Placental pericyte (primary cell): ENCODE data around the genes ALDH5A1 and GMNN.

DNA sequence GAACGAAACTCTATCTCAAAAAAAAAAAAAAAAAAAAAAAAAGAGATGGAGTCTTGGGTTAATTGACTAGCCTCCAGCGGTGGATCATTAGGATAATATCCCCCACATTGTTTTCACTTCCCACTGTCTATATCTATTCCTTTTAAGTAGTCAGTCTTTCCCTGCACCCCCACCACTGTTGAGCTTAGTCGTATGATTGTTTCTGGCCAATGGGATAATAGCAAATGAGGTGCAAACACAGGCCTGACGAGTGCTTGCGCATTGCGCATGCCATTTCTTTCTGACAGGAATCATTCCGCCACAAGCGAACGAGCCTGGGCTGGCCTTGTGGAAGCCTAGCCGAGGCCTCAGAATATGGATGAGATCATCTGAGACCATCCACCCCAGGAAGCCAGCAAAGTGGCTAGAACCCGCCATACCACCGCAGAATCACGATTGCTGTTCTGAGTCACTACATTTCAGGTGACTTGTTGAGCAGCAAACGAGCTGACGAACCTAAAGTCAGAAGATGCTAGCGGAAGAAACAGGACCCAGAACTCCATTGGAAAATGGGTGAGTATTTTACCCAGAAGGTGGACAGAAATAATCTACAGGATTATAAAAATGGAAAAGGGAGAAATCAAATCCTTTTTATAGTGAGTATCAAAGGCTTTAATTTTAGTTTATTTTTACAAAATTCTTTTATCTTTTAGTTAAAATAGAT lies 52.3 kb upstream of the PRL start:
- CAGE, long polyA plus RNA: no peak

GRCh38 chr6:24488857-24489424 lies 437 bp downstream of the GPLD1 start:
- CAGE, long polyA plus RNA: no peak

GRCh38 chr6:24494625-24495190 lies at the start of gene ALDH5A1:
Gene ALDH5A1, plus strand, starts transcription at chr6:24494969.
- CAGE, long polyA plus RNA: no peak

- CAGE, long polyA plus RNA: no peak
Measured at GRCh38 chr6:24497958-24498537, 3.3 kb downstream of the ALDH5A1 start.

DNA sequence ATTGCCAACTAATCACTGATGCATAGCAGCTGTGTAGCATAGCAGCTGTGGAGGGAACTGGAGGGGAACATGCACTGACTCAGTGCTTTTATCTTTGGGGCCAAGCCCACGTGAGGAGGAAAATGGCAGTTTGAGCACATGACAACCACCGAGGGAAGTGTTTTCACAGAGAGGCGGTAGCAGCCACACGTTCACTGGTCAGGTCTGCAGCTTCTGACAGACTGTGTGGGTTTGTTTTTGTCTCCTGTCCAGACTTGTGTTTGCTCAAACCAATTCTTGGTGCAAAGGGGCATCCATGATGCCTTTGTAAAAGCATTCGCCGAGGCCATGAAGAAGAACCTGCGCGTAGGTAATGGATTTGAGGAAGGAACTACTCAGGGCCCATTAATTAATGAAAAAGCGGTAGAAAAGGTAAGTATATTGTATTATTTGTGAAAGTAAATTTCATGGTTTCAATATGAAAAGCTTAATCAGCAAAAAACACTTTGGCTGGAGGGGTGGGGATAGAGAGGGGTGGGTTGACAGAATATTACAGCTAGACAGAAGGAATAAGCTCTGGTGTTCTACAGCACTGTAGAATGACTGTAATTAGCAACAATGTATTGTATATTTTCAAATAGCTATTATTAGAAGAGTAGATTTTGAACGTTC lies 27.9 kb downstream of the ALDH5A1 start:
- CAGE, long polyA plus RNA: no peak

GRCh38 chr6:24667259-24667430 lies 268 bp downstream of the ACOT13 start:
- CAGE, long polyA plus RNA: no peak

GRCh38 chr6:24668445-24669039 lies 1.7 kb downstream of the ACOT13 start:
- CAGE, long polyA plus RNA: no peak

DNA sequence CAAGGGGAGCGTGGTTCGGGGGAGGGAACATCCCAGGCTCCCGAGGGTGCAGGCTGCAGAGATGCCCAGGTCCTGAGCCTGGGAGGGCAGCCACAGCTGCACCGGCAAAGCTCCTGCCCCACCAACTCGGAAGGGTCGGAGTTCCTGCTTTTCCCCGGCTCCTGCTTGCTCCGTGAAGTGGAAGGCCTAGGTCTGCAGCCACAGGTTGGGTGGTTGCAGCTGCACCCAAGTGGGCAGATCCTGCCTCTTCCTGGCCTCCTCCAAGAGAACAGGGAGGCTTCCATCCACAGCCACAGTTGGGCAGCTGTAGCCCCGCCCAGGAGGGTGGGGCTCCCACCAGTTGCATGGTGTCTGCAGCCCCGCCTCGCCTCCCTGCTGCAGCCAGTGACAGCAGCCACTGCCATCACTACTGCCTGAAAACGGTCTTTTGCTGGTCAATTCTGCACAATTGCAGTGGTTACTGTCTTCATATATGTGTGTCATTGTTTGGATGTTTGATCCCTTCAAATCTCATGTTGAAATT lies 13.3 kb upstream of the GMNN start:
- CAGE, long polyA plus RNA: no peak

DNA sequence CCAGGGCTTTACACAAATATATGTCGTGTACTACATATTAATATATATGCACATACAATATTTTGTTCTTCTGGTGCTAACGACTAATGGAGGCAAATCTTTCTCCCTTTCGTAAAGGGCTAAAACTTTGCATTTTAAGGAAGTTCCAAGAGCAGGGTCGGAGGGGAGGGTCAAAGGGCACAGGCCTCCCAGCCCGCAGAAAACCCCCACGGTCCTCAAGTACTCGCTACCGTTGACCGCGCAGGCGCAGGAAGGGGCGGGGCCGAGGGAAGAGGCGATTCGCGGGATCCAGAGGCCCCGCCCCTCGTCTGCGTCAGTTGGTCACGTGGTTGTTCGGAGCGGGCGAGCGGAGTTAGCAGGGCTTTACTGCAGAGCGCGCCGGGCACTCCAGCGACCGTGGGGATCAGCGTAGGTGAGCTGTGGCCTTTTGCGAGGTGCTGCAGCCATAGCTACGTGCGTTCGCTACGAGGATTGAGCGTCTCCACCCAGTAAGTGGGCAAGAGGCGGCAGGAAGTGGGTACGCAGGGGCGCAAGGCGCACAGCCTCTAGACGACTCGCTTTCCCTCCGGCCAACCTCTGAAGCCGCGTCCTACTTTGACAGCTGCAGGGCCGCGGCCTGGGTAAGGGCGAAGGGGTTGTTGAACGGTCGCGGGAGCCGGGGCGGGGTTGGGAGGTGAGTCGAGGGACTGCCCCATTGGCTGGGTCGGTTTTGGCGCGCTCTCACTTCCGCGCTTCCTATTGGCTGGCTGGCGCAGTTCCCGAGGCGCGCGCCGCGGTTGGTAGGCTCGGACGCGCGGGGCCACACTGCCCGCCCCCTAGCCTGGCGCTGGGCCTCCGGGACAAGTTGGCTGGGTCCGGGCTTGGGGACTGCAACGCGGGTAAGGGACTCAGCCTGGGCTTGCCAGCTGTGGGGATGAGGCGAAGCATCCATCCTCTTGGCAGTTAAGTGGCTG lies at the start of gene GMNN:
Gene GMNN, plus strand, starts transcription at position 313 of the 953 bp plus-strand sequence.
- CAGE, long polyA plus RNA: start-site peak on the plus strand centred at position 339 of the sequence, 46 bp wide, 113 and 16 reads in 2 replicates

DNA sequence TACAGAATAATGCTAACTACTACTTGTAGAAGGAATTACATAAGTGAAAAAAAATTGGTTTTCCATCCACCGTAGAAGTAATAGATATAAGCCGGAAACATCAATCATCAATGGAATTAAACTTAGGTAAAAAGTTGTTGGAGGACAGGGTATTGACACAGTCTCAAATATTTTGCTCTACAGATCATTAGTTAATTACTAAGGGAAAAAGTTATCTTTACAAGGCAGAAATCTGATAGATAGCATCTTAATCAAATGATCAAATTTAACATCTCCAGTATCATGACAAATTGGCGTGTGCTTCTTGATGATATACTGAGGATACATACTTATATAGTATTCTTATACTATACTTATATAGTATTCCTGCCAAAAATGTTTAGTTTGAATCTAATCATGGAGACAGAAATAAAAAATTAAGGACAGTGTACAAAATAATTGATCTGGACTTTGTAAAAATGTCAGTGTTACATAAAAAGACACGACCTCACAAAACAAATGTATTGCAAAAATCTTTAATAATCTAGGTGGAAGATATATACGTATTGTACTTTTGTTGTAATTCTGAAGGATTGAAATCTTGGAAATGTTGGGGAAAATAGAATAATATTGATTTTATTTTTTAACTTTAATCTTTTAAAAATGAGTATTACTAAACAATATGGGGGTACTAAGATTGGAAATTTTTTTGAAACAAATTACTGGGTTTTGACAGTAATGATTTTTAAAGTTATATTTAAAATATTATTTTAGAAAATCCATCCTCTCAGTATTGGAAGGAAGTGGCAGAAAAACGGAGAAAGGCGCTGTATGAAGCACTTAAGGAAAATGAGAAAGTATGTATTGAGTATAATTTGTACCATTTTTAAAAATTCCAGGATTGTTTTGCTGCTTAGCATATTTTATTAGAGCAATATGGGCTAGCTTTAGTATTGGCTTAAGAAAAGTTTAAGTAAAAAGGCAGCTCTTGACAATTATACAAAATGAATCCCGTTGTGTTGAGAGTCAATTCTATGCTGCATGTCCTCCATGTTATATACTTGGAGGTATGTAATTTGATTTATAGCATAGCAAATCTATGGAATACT lies 8.9 kb downstream of the GMNN start:
- CAGE, long polyA plus RNA: no peak

DNA sequence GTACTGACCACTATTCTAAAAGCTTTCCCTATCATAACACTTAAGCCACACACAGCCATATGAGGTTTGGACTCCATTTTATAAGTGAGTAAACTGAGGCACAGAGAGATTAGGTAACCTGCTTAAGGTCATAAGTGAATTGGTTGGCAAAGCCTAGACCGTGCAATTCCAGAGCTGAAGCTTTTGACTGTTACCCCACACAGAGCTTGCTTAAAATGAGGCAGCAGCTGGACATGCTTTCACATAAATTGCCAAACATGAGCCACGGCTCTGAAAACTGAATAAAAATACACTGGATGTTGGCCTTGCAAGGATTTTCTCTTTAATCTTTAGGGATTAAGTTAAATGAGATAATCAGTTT lies 2.5 kb downstream of the RIPOR2 start:
- CAGE, long polyA plus RNA: no peak

- CAGE, long polyA plus RNA: no peak
Measured at GRCh38 chr6:25040929-25041504, 105.3 kb upstream of the RIPOR2 start.

DNA sequence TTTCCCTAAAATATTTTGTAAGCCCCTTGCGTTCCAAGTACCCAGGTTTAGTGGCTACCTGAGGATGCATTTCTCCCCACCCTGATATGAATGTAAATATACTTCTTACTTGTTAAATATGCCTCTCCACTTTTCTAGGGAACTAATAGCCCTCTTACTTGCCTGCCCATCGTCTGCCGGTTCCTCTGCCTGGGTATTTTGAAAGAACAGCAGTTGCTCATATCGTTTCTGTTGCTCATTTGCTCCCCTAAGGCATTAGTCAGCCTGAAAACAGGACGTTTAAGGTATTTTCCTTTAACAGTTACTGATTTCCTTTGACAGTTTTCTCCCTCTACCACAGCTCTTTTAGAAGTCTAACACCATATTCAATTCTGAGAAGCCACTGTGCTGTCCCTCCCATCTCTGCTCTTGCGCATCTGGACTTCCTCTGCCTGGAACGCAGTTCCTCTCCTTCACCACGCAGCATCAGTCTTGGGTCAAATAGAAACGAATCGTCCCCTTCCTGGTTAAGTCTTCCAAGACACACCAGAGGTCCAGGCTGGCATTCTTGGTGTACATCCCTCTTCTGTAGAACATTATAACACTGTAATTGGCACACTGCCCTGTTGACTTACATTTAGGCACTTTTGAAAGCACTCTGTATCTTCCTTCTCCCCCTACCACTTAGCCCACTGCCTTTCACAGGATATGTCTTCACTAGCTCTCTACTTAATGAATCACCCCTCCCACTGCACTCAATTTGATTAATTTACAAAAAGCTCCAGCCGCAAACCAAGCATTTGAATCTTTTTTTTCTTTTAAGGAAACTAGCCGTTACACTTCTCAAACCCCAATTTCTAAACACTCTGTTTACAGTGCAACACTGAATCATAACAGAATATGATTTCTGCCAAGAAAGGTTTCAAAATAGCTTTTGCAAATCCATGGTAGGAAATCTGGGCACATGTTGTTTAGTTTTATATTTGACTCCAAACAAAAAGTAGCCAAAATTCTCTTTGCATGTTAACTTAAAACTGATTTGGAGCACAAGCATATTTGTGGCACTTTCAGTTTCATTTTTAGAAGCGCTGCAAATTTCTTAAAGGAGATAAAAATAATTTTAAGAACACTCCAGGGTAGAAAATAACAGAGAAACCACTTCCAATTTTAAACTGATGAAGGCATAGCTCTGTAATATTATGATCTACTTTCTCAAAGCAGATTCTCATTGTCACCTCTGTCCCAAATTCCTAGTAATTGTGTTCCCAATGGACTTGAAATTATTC lies 140.8 kb upstream of the CARMIL1 start:
- CAGE, long polyA plus RNA: no peak

GRCh38 chr6:25287565-25288177 lies 8.5 kb downstream of the CARMIL1 start:
- CAGE, long polyA plus RNA: no peak

GRCh38 chr6:25296777-25297169 lies 17.6 kb downstream of the CARMIL1 start:
- CAGE, long polyA plus RNA: no peak

DNA sequence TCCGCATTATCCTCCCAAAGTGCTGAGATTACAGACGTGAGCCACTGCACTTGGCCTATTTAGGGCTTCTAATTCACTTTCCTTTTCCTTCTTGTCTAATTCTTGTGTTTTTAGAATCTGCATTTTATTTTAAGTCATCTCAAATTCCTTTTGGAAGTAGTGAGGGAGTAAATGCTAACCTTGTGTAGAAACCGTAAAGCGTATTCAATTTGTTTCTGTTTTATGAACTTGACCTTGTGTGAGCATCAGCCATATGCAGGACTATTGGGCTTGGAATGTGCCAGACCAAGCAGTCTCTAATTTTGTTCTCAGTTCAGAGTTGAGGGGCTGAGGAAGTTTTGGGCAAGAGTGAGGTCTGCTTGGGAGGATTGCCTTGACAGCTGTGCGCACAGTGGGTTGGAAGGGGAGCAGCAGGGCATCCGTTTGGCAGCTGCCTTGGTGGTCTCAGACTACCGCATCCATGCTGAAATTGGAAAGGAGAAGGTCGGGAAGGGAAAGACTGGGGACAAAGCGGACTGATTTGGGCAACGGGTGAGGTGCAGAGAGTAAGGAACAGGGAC lies 38.7 kb downstream of the CARMIL1 start:
- CAGE, long polyA plus RNA: no peak

DNA sequence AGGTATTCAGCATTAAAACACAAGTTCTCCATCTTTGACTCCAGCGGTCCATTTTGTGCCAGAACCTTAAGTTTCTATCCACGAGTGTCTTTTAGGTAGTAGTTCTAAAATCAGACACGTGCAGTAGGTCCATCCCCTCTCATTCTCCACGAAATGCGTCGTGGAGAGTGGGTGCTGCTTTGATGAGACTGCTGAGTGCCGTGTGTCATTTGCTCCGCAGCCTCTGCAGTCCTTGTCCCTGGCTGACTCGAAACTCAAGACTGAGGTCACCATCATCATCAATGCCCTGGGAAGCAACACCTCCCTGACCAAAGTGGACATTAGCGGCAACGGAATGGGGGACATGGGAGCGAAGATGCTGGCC lies 136.6 kb upstream of the SCGN start:
- CAGE, long polyA plus RNA: no peak

DNA sequence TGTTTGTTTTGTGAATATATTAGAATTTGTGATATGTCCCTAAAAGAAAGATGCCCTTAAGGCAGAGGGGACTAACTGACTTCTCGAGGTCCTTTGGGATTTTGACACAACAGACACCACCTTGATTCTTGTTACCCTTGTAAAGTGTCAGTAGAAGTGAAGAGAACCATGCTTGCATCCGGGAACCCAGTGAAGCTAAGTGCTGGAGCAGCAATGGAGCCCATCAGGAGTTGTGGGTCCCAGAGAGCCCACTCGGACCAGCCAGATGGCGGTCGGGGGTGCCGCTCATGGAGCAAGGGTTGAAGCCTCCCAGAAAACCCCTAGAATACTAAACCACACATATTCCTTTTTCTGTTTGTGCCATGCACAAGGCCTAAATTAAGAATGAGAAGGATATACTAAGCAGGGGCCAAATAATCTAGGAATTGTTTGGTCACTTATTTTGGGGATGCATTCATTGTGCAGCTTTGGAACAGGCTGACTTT lies 29.4 kb upstream of the SCGN start:
- CAGE, long polyA plus RNA: no peak

- CAGE, long polyA plus RNA: no peak
Measured at GRCh38 chr6:25962945-25964081, 711 bp downstream of the TRIM38 start.

GRCh38 chr6:26090627-26091324 lies 3.5 kb downstream of the HFE start:
- CAGE, long polyA plus RNA: no peak